Left colon (tissue), 1 donor: Measurements from ENCODE around the genes LANCL2, PHKG1, ZNF679, ZNF736 and VKORC1L1.

- PRO-cap: unidirectional peak, plus-strand start at chr7:55365337; unidirectional peak, plus-strand start at chr7:55365468; bidirectional peak, plus-strand start at chr7:55365706, minus-strand start at chr7:55365660; bidirectional peak, plus-strand start at chr7:55366052, minus-strand start at chr7:55365985
These were observed at the start of gene LANCL2 for GRCh38 chr7:55365093-55366156. Gene LANCL2 (plus strand): TSS chr7:55365337.

DNA sequence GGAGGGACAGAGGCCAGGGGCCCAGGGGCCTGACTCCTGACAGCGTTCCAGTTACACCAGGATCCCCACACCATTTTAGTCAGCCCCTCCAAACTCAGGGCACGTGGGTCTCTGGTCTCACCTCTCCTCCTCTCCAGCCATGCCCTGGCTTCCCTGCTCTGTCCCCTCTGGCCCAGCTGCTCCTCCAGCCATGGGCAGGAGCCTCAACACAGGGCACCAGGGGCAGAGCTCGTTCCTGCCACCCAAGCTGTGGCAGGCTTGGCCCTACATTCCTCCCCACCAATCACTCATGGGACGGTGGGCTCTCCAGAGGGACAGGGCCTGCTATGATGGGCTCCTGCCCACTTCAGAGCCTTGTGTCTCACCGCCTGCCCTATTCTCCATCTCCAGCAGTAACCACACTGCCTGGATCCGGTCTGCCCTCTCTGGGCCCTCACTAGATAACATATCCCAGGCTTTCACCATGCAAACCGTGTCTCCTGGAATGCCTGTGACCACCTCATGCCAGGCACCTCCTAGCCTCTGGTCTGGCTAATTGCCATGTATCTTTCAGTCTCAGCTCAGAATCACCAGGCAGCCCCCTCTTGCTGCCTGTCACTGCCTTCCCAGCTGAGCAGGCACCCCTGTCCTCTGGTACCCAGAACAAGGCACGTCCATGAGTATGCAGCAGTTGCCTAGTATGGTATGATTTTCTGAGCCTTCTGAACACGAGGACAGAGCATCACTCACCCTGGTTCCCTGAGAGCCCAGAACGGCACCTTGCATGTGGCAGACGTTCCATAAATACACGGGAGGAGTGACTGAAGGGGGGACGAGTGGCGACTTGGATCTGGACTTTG lies 95.5 kb downstream of the VOPP1 start:
- PRO-cap: no peak

GRCh38 chr7:55555099-55555507 lies 17.2 kb downstream of the VOPP1 start:
- PRO-cap: no peak

DNA sequence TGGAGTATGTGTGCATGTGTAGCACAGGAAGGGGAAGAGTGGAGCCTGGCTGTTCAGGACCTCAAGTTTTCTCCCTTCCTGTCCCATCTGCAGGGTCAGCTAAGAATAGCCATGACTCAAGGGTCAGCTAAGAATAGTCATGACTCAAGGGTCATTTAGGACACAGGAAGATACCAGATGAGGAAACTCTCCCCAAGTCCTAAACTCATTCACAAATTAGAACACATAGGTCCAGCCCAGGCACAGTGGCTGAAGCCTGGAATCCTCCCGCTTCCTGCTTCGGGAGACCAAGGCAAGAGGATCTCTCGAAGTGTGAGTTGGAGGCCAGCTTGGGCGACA lies 21.3 kb upstream of the VOPP1 start:
- PRO-cap: no peak

DNA sequence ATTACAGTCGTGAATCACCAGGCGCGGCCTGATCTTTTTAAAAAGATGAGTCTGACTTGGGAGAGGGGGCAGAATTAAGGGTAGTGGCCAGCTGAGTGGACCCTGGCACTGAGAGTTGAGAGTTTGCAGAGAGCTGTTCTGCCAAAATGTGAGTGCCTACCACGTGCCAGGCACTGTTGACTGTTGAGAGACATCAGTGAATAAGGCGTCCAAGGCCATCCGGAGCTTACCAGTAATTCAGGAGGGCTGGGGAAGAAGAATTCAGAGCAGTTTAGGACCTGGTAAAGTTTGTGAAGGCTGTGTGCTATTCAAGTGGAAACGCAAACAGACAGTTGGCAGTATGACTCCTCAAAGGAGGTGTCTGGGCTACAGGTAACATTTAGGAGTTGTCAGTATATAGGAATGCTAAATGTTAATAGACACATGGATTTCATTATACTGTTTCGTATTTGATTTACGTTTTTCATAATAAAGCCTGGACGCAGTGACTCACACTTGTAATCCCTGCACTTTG lies 1.5 kb downstream of the NIPSNAP2 start:
- PRO-cap: no peak

GRCh38 chr7:56079951-56080407 lies 12.8 kb downstream of the PHKG1 start:
- PRO-cap: no peak

DNA sequence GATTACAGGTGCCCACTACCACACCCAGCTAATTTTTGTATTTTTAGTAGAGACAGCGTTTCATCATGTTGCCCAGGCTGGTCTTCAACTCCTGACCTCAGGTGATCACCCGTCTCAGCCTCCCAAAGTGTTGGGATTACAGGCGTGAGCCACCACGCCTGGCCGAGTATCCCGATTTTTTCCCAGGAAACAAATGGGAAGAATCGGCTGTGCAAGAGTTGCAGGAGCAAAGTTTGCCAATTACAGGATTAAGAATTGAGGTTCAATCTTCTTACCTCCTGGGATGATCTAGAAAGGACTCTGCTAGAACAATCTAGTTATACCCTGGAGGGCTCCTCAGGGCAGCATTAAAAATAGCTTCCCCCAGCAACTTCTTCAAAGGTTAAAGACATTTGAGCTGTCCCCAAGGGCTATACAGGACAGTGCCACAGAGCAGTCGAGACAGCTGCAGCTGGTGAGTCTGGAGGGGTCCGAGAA lies 8.2 kb downstream of the PHKG1 start:
- PRO-cap: no peak

- PRO-cap: no peak
These were observed at the start of gene PHKG1 for GRCh38 chr7:56092481-56093580. Gene PHKG1 (minus strand): TSS chr7:56092952.

DNA sequence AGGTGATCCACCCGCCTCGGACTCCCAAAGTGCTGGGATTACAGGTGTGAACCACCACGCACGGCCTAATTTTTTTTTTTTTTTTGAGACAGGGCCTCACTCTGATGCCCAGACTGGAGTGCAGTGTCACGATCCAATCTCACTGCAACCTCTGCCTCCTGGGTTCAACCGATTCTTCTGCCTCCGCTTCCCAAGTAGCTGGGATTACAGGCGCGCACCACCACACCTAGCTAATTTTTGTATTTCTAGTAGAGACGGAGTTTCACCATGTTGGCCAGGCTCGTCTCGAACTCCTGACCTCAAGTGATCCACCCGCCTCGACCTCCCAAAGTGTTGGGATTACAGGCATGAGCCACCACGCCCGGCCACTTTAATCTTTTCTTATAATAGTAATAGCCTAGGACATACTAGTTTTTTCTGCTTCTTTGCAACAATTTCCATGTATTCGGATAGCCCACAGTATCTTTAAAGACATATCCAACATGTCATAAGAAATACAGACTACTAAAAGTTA lies 1.4 kb downstream of the CHCHD2 start:
- PRO-cap: no peak

DNA sequence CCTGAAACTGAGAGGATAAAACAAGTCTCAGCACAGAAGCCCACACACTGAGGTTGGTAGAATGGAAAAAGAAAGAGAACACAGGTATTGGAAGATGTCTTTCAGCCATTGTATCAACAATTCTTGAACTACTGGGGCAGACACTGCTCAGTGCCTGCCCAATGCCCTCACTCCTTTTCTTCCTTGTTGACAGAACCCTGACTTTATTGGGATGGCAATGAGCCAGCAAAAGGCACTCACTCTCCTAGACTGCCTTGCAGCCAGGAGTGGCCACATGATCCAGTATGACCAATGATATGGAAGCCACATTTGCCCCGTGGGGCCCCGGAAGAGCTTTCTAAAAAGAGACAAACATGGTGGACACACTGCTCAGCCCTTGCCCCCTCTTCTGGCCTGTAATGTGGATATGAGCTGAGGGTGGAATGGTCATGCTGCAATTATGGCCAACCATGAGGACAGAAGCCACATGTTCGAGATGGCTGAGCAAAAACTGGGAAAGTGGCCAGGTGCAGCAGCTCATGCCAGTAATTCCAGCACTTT lies 88.5 kb upstream of the ZNF716 start:
- PRO-cap: no peak

GRCh38 chr7:57579335-57580215 lies 129.6 kb downstream of the ZNF716 start:
- PRO-cap: no peak

GRCh38 chr7:64228176-64228539 lies at the start of gene ZNF679:
Gene ZNF679 (plus strand): TSS chr7:64228474.
- PRO-cap: no peak

DNA sequence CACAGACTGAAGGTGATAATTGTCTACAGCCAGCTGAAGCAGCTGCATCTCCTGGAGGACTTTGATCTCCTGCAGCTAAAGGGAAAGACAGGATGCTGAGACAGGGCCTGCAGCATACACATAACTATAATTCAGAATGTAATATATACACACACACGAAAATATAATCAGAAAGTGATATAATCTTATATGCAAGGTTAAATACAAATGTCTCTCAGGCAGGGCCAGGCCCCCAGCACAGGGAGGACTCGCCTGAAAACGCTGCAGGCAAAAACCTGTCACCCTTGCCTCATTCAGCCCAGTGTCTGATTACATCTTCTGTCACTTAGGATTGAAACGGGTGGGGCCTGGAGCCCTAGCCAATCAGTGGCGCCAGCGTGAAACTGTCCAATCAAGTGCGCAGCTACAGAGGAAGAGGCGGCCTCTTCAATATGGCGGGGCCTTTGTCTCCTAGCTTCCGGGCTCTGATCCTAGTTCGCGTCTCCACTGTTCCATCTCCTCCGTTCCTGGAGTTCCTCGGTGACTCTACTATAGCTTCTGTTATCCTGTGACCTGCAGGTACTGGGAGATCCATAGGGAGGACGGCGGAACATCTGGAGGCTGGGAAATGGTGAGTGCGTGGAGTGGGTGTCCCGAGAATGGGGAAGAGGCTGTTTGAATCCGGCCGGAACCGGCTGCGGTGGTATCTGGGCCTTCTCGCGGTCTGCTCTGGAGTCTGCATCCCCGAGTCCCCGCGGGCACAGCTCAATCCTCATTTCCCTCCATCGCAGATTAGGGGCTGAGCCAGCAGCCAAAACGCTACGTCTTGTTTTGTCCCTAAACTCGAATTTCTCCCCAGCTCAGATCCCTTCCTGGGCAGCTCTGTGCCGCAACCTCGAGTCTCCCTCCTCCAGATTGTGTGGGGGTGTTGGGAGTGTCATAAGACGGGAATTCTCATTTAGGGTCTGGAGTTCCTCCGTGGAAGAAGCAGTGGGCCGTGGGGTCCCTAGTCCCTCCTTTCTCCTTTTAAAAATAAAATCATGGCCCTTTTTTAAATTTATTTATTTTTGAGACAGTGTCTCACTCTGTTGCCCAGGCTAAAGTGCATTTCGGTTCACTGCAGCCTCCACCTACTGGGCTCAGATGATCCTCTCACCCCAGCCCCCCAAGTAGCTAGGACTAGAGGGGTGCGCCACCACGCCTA lies at the start of gene ZNF736:
Gene ZNF736 (plus strand): TSS at position 418 of the 1,183 bp plus-strand sequence.
- PRO-cap: bidirectional peak, plus-strand start at position 473 of the sequence, minus-strand start at position 307 of the sequence

DNA sequence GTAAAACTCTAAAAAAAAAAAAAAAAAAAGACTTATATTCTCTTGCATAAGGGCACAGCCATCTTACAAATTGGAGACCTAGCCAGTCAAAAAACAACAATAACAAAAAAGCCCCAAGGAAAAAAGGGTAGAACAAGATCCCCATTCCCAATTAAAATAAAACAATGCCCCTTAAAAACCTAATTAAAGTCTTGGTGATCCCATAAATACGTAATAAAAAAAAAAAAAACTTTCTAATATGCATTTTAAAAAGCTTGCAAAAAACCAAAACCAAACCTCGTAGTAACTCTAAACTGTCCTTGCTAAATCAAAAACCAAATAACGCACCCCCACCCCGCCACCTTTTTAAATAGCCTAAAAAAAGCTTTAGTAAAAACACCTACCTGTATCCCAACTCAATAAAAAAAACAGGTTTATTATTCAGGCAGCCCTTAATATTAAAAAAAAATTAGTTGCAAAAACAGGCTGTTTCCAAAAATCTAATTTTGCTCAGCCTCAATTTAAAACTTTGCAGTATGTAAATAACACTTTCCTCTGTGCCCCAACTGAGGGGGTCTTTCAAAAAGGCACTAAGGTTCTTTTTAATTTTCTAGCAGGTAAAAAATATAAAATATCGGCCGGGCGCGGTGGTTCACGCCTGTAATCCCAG lies 52.7 kb downstream of the ZNF680 start:
- PRO-cap: no peak

GRCh38 chr7:64686388-64687794 lies 21.0 kb downstream of the ZNF107 start:
- PRO-cap: no peak

- PRO-cap: no peak
These were observed 102.0 kb downstream of the ZNF92 start for GRCh38 chr7:65475455-65476281.

GRCh38 chr7:65872740-65873654 lies at the start of gene VKORC1L1:
Gene VKORC1L1 (plus strand): TSS chr7:65873074.
- PRO-cap: bidirectional peak, plus-strand start at chr7:65873273, minus-strand start at chr7:65873080

DNA sequence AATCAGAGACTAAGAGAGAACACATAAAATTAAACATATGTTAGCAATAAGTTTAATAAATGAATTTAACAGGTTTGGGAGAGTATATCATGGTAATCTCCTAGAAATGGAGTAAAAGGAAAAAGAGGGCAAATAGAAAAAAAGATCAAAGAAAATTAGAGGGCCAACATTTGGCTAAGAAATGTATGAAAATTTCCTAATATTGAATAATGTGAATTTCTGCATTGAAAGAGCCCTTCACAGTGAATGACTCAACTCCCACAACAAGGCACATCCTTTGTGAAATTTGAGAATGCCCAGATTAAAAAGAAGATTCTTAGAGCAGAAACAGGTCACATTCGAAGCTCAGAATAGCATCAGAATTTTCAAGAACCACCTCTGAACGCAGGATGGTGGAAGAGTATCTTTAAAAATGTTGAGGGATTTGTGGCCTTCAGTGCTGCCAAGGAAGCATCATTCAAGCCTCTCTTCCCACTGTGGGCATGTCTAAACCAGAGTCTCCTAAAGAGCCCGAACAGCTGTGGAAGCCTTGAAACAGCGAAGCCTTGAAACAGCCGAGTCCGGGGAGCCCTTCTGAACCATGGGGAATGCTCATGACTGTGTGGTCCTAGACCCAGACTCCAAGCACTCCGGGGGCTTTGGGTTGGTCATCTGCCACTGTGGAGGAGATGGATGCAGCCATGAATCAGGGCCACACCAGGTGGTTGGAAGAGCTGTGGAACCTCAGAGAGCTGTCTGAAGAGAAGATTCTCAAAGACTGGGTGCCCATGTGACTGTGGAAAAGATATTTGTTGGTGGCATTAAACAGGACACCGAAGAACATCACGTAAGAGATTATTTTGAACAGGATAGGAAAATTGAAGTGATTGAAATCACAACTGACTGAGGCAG lies 43.5 kb downstream of the GUSB start:
- PRO-cap: no peak

GRCh38 chr7:65951986-65952477 lies 30.0 kb downstream of the GUSB start:
- PRO-cap: no peak

- PRO-cap: no peak
These were observed 6.0 kb downstream of the GUSB start for GRCh38 chr7:65975840-65976600.